ENCODE results near the gene WIPF1.

GRCh38 chr2:174026025-174026869 is 61.1 kb upstream of the SP3 start:
- PRO-cap = no peak

- PRO-cap = no peak
These were observed 74.4 kb downstream of the OLA1 start for GRCh38 chr2:174173972-174174212.

GRCh38 chr2:174248891-174249177 is 502 bp upstream of the OLA1 start:
- PRO-cap = no peak

- PRO-cap = no peak
These were observed 4.2 kb downstream of the SCRN3 start for GRCh38 chr2:174399647-174400119.

- PRO-cap = bidirectional peak, plus-strand start at chr2:174597969, minus-strand start at chr2:174597804
These were observed at the start of gene WIPF1 for GRCh38 chr2:174597507-174598100. Gene WIPF1, minus strand, starts transcription at chr2:174597804.

- PRO-cap = no peak
These were observed 8.7 kb upstream of the WIPF1 start for GRCh38 chr2:174606257-174606712.

- PRO-cap = no peak
These were observed 14.2 kb upstream of the WIPF1 start for GRCh38 chr2:174611892-174612127.

GRCh38 chr2:174662909-174663343 is 65.3 kb upstream of the WIPF1 start:
- PRO-cap = unidirectional peak, minus-strand start at chr2:174663026

DNA sequence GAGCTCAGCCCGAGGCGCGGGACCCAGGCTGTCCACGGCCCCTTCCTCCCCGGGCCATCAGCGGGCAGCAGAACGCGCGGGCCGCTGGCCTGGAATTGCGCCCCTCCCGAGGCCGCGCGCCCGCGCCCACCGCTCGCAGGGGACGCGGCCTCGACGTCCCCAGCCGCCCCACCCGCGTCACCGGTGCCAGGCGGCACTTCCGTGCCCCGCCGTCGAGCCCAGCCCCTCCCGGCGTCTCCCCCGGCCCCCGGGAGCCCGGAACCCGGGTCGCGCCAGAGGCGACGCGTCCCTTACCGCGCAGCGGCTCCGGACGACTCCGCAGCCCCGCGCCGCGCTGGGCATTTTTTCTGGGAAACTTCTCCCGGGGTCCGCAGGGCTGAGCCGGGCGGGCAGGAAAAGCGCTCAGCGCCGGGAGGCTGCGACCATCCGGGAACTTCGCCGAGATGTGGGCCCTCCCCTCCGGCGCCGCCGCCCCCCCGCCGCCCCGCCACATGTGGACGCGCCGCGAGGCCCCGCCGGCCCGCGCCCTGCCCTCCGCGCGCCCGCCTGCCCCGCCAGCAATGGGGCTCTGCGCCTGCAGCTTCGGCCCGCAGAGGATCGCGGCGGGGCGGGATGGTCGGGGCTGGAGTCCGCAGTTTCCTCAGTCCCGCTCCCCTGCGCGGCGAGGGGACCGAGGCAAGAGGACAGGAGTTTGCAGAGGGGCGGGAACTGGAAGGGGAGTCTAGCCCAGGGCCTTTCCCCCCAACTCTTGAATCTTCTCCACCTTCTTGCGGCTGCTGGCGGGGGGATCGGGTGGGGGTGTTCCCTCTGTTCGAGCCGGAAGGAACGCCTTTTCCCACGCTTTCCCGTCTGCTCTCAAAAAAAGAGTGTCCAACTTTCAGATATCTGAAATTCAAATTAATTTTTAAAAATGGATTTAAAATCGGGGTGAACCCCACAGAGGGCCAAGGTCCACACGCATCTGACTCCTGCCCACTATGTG is 81.5 kb downstream of the CHRNA1 start:
- PRO-cap = bidirectional peak, plus-strand start at position 252 of the sequence, minus-strand start at position 179 of the sequence; bidirectional peak, plus-strand start at position 592 of the sequence, minus-strand start at position 434 of the sequence

- PRO-cap = no peak
These were observed 34.0 kb downstream of the CHRNA1 start for GRCh38 chr2:174729991-174730901.

DNA sequence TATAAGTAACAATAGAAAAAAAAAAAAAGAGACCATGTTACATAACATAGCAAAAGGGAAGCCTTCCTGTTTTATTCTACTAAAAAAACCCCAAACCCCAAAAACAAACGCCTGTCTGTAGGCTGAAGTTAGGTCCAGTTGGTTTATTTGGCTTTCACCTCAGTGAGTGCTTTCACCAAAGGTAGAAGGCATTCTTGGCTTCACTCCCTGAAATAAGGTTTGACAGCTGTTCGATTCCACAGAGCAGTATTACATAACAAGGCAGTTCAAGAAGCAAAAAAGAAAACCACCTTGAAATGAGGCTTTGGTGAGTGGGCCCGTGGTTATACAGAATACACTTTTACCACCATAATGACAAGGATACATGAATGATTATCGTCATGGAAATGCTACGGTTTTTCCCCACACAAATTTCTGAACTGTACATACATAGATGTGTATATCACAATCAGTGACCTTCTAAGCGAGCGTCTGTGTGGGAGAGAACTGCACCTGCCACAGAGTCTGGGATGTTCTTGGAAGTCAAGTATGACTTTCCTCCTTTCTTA is 80.0 kb upstream of the CHRNA1 start:
- PRO-cap = no peak

DNA sequence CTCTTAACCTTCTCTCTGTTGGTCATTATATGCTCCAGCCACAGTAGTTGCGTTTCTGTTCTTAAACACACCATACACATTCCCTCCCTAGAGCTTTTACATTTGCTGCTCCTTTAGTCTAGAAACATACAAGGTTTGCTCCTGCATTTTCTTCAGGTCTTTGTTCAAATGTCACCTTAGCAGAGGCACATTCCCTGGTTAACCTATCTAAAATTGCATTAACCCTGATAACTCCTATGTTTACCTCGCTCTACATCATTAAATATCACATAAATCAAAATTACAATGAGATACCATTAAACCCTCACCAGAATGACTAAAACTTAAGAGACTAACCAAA is 40.4 kb downstream of the ATF2 start:
- PRO-cap = no peak

DNA sequence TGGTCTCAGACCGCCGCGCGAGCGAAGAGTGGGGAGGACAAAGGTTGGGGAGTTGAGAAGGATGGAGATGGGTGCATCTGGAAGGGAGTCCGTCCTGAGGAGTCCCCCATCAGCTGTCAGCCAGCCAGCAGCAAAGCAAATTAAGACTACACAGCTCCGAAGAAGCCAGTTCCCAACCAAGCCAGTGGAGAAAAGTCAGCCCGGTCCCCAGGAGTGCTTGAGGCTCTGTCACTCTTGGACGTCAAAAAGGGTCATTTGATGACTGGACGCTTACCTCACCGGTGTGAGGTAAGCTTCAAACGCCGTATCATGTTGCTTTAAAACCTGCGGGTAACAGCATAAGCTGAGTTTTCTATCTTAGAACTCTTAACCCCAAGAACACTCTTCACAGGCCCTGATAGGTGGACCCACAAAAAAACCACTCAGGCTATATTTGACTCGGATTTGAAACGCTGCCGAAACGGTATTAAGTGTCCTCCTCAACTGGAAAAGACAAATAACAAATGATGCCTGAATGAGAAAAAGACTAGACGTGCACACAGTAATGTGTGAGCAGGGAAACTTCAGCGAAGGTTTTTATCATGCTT is 617 bp upstream of the LNPK start:
- PRO-cap = no peak

GRCh38 chr2:176096189-176096974 is 3.2 kb upstream of the HOXD12 start:
- PRO-cap = bidirectional peak, plus-strand start at chr2:176096792, minus-strand start at chr2:176096790

DNA sequence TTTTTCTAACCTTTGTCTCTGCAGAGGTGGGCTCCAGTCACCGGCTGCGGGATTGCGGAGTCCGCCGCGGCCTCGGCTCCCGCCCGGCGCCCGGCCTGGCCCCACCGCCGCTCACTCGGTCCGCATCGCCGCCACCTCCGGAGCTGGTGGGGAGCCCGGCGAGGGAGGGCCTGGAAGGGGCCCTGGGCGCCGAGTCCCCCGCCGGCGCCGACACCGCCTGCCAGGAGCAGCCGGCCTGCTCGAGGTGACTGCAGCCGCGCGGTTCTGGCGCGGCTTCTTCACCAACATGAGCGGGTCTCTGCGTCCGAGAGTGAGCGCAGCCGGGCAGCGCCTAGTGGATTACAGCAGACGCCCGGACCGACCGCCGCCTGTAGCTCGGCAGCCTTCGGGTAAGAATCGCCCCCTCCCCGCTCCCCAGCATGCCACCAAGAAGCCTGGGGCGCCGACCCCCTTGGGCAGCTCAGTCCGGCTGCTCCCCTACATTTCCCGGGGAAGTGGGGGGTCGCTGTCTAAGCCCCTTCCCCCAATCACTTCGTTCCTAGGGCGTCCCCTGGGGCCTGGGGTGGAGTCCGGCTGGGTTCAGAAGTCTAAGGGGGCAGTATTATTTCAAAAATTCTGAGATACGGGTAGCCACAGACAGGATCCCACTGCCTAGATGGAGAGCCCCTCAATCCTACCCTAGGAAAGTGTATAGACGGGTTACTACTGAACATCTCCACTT is 7.3 kb downstream of the HOXD8 start:
- PRO-cap = bidirectional peak, plus-strand start at position 41 of the sequence, minus-strand start outside the sequence; bidirectional peak, plus-strand start at position 342 of the sequence, minus-strand start at position 312 of the sequence

DNA sequence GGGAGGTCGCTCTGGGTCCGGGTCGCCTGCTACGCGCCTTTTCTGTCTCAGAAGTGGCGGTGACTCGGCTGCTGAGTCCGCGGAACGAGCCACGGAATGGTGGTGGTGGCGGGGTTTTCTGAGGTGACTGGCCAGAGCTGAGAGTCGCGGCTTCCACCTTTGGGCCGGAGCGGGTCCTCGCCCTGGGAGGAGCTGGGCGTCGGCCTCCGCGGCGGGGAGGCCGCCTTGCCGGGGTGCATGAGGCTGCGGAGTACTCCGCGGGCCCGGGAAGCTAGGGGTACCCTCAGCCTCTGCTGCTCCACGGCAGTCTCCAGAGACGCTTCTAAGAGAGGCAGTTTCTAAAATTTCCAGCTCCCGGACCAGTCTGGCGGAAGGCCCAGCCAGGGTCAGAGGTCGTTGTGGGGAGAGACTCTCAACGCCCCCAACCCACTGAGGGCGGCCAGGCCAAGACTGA is 2.9 kb downstream of the HOXD3 start:
- PRO-cap = no peak

DNA sequence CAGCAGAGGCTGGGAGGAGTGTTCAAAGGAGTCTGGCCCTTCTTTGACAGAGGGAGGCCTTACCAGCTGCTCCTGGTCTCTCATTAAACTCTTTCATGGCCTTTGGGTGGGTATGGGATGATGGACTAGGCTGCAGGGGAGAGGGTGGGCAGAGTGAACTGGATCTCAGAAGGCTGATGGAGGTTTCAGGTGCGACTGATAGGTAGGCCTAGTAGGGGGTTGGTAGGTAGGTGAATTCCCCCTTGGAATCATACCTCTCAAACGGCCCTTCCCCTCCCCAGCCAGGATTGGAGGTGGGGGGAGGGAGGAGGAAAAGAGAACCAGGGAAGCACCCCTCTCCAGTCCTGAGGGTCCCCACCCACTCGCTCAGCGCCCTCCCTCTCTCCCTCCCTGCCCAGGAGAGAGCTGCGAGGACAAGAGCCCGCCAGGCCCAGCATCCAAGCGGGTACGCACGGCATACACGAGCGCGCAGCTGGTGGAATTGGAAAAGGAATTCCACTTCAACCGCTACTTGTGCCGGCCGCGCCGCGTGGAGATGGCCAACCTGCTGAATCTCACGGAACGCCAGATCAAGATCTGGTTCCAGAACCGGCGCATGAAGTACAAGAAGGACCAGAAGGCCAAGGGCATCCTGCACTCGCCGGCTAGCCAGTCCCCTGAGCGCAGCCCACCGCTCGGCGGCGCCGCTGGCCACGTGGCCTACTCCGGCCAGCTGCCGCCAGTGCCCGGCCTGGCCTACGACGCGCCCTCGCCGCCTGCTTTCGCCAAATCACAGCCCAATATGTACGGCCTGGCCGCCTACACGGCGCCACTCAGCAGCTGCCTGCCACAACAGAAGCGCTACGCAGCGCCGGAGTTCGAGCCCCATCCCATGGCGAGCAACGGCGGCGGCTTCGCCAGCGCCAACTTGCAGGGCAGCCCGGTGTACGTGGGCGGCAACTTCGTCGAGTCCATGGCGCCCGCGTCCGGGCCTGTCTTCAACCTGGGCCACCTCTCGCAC is 14.3 kb downstream of the HOXD3 start:
- PRO-cap = no peak

GRCh38 chr2:176763872-176764589 is 448.6 kb upstream of the HNRNPA3 start:
- PRO-cap = no peak

DNA sequence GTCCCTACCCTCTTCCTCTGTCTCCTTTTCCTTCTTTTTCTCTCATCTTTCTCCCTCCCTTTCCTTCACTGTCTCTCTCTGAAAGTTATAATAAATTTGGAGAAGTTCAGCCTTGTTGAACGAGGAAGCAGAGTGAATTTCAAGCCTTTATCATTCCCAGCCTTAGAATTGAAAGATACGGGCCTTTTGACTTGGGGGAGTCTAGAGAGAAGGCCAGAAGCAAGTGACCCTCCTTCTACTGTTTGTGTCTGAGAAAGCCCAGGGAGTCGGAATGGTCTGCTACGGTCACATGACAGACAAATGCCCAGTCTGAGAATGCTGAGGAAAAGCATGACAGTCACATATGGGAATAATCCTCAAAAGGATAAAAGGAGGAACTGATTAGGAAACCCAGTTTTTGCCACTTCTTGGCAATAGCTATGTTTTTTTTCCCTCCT is 38.2 kb upstream of the HNRNPA3 start:
- PRO-cap = no peak

GRCh38 chr2:177218846-177219664 is 6.5 kb downstream of the HNRNPA3 start:
- PRO-cap = no peak